ENCODE data around the genes ARHGAP18 and SMLR1.

- PRO-cap: no peak
CAGE:
- cytosol, long polyA minus RNA: no peak
- cytosol, long polyA plus RNA: no peak
- long polyA plus RNA: no peak
- nucleus, long polyA minus RNA: no peak
- nucleus, long polyA plus RNA: no peak
Observed at GRCh38 chr6:128124428-128124994, 223.7 kb upstream of the THEMIS start.

- PRO-cap: no peak
CAGE:
- cytosol, long polyA minus RNA: no peak
- cytosol, long polyA plus RNA: no peak
- long polyA plus RNA: no peak
- nucleus, long polyA minus RNA: no peak
- nucleus, long polyA plus RNA: no peak
Observed at GRCh38 chr6:128241107-128241501, 279.3 kb downstream of the PTPRK start.

- PRO-cap: no peak
CAGE:
- cytosol, long polyA minus RNA: no peak
- cytosol, long polyA plus RNA: no peak
- long polyA plus RNA: no peak
- nucleus, long polyA minus RNA: no peak
- nucleus, long polyA plus RNA: no peak
Observed at GRCh38 chr6:128369997-128370426, 150.4 kb downstream of the PTPRK start.

- PRO-cap: no peak
CAGE:
- cytosol, long polyA minus RNA: no peak
- cytosol, long polyA plus RNA: no peak
- long polyA plus RNA: no peak
- nucleus, long polyA minus RNA: no peak
- nucleus, long polyA plus RNA: start-site peak on the minus strand at chr6:128481109-128481171, 33 and 33 reads in 2 replicates
Observed at GRCh38 chr6:128480782-128481354, 39.5 kb downstream of the PTPRK start.

- PRO-cap: bidirectional peak, plus-strand start at chr6:128509208, minus-strand start at chr6:128509076
CAGE:
- cytosol, long polyA minus RNA: no peak
- cytosol, long polyA plus RNA: no peak
- long polyA plus RNA: no peak
- nucleus, long polyA minus RNA: no peak
- nucleus, long polyA plus RNA: no peak
Observed at GRCh38 chr6:128508953-128509337, 11.5 kb downstream of the PTPRK start.

GRCh38 chr6:128521375-128521785, 981 bp upstream of the PTPRK start:
- PRO-cap: unidirectional peak, minus-strand start at chr6:128521432
CAGE:
- cytosol, long polyA minus RNA: no peak
- cytosol, long polyA plus RNA: no peak
- long polyA plus RNA: no peak
- nucleus, long polyA minus RNA: no peak
- nucleus, long polyA plus RNA: no peak

DNA sequence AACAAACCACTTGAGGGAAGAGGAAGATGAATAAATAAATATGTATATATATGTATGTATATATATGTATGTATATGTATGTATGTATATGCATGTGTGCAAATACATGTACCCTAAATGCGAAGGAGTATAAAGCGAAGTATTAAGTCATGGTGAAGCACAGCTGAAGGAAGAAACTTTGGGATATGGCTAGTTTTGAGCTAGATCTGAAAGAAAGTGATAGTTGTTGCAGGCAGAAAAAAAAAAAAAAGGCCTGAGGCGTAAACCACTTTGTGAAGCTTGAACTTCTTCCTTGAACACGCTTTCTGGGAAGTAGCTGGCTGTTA, 6.2 kb upstream of the PTPRK start:
- PRO-cap: no peak
CAGE:
- cytosol, long polyA minus RNA: no peak
- cytosol, long polyA plus RNA: no peak
- long polyA plus RNA: no peak
- nucleus, long polyA minus RNA: no peak
- nucleus, long polyA plus RNA: no peak

GRCh38 chr6:128910764-128911508, 28.0 kb downstream of the LAMA2 start:
- PRO-cap: no peak
CAGE:
- cytosol, long polyA minus RNA: no peak
- cytosol, long polyA plus RNA: no peak
- long polyA plus RNA: no peak
- nucleus, long polyA minus RNA: no peak
- nucleus, long polyA plus RNA: no peak

DNA sequence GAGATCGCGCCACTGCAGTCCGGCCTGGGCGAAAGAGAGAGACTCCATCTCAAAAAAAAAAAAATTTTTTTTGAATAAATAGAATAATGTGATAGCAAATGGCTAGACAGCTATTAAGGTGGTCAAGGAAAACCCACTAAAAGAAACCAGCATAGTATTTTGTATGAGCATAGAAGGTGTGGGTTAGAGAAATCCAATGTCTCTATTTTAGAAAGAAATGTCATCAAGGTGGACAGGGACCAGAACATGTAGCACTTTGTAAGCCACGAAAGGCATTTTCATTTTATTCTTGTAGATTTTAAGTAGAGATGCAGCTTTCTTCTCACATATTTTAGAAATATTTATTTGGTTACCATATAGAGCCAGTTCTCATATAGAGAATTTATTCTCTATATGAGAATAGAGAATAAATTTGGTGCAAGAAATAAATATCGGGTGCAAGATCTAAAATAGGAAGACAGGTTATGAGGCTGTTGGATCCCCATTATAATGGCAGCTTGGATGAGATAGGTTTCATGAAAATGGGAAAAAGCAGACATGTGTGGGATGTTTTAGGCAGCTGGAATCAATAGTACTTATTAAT, 130.5 kb downstream of the LAMA2 start:
- PRO-cap: no peak
CAGE:
- cytosol, long polyA minus RNA: no peak
- cytosol, long polyA plus RNA: no peak
- long polyA plus RNA: no peak
- nucleus, long polyA minus RNA: no peak
- nucleus, long polyA plus RNA: no peak

DNA sequence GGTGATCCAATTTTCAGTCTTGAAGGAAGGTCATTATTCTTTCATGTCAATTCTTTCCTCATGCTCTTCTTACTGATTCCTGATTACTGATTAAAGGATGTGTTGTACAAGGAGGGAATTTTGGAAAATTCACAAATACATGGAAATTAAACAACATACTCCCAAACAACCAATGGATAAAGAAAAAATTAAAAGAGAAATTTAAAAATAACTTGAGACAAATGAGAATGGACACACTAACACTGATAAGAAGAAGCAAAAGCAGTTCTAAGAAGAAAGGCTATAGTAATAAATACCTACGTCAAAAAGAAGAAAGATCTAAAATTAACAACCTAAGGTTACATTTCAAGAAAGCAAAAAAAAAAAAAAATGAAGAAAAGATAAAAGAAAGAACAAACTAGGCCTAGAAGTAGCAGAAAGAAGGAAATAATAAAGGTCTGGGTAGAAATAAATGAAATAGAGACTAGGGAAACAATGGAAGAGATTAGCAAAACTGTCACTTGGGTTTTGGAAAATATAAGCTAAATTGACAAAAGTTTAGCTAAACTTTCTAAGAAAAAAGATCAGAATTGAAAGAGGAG, 181.2 kb downstream of the LAMA2 start:
- PRO-cap: no peak
CAGE:
- cytosol, long polyA minus RNA: no peak
- cytosol, long polyA plus RNA: no peak
- long polyA plus RNA: no peak
- nucleus, long polyA minus RNA: no peak
- nucleus, long polyA plus RNA: no peak

DNA sequence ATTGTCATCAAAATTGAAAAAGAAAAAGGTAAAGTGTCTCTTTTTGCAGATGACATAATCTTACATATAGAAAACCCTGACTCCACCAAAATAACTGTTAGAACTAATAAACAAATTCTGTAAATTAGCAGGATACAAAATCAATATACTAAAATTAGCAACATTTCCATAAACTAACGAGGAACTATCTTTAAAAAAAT, 182.4 kb downstream of the LAMA2 start:
- PRO-cap: no peak
CAGE:
- cytosol, long polyA minus RNA: no peak
- cytosol, long polyA plus RNA: no peak
- long polyA plus RNA: no peak
- nucleus, long polyA minus RNA: no peak
- nucleus, long polyA plus RNA: no peak

DNA sequence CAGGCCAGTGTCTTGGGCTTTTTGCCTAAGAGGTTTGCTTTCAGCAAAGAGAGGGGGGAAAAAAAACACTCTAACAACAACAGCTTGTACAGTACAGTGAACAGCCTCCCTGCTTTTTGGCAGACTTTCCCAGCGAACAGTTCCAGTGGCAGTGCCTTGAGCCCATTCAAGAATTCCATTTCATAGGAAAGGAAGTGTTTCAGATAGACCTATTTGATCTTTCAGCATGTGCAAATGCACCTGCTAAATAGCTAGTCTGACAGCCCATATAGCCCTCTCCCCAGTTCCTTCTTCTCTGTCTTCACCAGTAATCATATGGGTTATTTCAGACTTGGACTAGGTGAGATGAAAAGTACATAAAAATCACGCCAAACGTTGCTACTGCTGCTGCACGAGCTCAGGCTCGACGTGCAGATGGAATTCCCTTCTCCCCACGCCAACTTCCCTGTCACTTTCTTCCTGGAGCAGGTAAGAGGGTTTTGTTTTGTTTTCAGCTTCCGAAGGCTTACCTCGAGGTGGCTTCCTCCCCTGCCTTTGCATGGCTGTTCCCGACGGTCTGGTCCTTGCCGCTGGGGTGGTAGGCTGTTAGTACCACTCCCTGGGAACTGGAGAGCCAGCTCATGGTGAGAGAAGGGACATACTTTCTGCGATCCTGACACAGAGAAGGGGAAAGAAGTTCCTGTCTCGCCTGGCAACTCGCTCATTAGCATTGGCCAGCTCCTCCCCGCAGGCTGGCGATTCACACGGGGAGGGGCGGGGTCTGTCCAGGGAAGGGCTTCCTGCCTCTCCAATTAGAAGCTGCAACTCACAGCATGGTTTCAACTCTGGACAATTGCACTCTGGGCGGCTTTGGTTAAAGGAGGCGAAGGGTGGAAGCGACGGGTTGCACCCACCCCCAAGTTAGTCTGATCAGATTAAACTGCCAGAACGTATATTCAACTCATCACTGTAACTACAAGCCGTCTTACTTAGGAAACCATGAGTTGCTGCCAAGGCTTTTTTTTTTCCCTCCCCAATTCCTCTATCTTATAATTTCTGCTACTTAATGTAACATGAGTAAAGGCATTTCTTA, at the start of gene ARHGAP18:
TSS of gene ARHGAP18 (minus strand) at position 663 of the 1,072 bp plus-strand sequence.
- PRO-cap: bidirectional peak, plus-strand start at position 856 of the sequence, minus-strand start at position 705 of the sequence
CAGE:
- cytosol, long polyA minus RNA: start-site peak on the minus strand centred at position 663 of the sequence, 37 bp wide, 1,527 reads
- cytosol, long polyA plus RNA: start-site peak on the minus strand centred at position 539 of the sequence, 30 bp wide, 193 and 348 reads in 2 replicates; start-site peak on the minus strand centred at position 678 of the sequence, 68 bp wide, 1,278 and 1,543 reads in 2 replicates
- long polyA plus RNA: start-site peak on the minus strand centred at position 530 of the sequence, 9 bp wide, 180 and 212 reads in 2 replicates; start-site peak on the minus strand centred at position 658 of the sequence, 102 bp wide, 2,973 and 3,318 reads in 2 replicates
- nucleus, long polyA minus RNA: start-site peak on the minus strand centred at position 604 of the sequence, 157 bp wide, 10,766 reads
- nucleus, long polyA plus RNA: start-site peak on the minus strand centred at position 539 of the sequence, 30 bp wide, 212 and 265 reads in 2 replicates; start-site peak on the minus strand centred at position 665 of the sequence, 101 bp wide, 2,456 and 2,238 reads in 2 replicates

DNA sequence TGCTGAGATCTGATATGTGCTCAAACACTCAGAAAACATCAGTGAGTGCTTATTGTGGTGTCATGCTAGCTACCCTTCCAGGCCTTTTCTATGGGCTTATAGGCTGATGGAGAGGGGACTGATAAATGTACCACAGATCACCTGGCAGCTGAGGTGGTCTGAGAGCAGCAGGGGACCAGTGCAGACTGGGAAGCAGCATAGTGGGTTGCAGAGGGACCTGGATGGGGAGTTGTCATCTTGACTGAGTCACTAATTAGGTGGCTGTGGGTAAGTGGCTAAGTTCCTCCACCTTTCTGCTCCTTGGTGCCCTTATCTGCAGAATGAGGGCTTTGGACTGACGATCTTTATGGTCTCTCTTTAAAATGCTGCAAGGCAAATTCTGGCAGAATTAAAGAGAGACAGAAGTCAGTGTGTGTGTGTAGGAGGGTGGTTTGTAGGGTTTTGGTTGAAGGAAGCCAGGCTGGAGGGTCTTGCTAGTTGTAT, 2.8 kb downstream of the TMEM200A start:
- PRO-cap: no peak
CAGE:
- cytosol, long polyA minus RNA: no peak
- cytosol, long polyA plus RNA: no peak
- long polyA plus RNA: no peak
- nucleus, long polyA minus RNA: no peak
- nucleus, long polyA plus RNA: no peak

- PRO-cap: no peak
CAGE:
- cytosol, long polyA minus RNA: no peak
- cytosol, long polyA plus RNA: no peak
- long polyA plus RNA: no peak
- nucleus, long polyA minus RNA: no peak
- nucleus, long polyA plus RNA: no peak
Observed at GRCh38 chr6:130671447-130672022, 155.7 kb upstream of the SMLR1 start.

- PRO-cap: no peak
CAGE:
- cytosol, long polyA minus RNA: no peak
- cytosol, long polyA plus RNA: no peak
- long polyA plus RNA: no peak
- nucleus, long polyA minus RNA: no peak
- nucleus, long polyA plus RNA: no peak
Observed at GRCh38 chr6:130827055-130827615, at the start of gene SMLR1. TSS of gene SMLR1 (plus strand) at chr6:130827406.

DNA sequence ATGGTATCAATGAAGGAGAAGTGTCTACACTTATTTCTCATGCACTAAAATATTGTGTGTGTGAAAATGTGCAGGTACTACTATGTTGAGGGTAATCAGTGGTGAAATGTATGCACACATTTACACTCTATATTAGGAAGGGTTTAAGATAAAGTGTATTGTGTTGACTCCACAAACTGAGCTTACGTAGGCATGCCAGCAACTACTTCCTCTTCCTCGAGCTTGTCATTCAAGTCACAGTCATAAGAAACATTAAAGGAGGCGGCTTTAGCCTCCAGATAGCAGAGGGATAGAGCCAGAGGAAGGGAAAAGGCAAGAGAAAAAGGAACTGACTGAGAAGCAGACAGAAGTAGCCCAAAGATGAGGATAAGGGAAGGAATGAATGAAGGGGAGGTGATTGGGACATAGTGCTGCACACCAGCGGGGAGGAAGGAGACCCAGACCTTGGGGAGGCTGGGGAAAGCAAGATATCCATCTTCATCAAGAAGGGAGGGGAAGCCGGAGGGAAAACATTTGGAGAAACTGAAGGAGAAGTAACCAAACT, 55.2 kb downstream of the SMLR1 start:
- PRO-cap: no peak
CAGE:
- cytosol, long polyA minus RNA: no peak
- cytosol, long polyA plus RNA: no peak
- long polyA plus RNA: no peak
- nucleus, long polyA minus RNA: no peak
- nucleus, long polyA plus RNA: no peak

DNA sequence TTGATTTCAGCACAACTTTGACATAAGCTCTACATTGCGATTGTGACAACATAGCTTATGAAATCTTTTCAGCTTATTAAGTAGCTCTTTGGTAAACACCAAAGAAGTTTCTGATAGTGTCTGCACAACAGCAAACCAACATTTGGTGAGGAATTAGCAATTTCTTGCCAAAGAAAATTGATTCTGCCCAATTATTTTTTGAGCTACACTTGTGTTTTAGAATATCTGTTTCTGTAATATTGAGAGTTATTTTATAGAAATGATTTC, 147.2 kb downstream of the AKAP7 start:
- PRO-cap: no peak
CAGE:
- cytosol, long polyA minus RNA: no peak
- cytosol, long polyA plus RNA: no peak
- long polyA plus RNA: no peak
- nucleus, long polyA minus RNA: no peak
- nucleus, long polyA plus RNA: no peak

DNA sequence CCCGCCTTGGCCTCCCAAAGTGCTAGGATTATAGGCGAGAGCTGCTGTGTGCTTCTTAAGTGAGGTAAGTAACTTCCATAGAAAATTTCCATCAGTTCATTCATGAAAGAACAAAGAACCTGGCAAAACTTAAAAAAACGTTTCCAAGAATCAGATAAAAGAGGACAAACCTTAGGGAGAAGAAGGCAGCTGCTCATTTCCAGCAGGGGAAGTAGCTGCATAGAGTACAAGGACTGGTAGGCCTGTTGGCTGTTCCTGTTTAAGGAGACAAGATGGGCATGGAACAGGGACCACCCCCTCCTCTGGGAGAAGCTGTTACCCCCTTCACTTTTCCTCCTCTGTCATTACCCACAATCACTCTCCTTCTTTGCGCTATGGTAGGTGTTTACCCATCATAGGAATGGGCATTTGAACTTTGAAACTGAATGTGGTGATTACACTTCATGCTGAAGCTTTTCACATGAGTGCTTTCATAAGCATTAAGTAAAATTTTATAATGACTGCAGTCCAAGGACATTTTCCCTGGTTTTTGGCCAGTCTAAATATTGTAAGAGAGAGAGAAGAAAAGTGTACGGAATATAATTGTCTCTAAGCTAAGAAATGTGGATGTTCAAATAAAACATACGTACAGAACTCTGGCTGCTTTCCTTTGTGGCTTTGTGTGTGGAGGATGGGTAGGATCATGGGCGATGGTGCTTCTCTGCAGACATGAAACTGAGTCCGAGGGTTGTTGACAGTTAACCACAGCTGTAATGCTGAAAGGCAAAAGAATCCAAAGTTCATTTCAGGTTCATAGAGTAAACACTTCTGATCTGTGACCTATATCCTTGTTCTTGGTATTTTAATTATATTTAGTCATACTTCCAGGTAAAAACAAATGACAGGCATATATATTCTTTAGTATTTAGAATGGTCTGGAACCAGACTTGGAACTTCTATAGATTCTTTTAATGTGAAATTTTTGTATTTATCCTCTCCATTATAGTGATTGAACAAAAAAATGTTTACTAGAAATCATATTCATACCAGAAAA, 56.3 kb downstream of the CCN2 start:
- PRO-cap: no peak
CAGE:
- cytosol, long polyA minus RNA: no peak
- cytosol, long polyA plus RNA: no peak
- long polyA plus RNA: no peak
- nucleus, long polyA minus RNA: no peak
- nucleus, long polyA plus RNA: no peak

- PRO-cap: bidirectional peak, plus-strand start at chr6:132084992, minus-strand start at chr6:132084991
CAGE:
- cytosol, long polyA minus RNA: no peak
- cytosol, long polyA plus RNA: no peak
- long polyA plus RNA: no peak
- nucleus, long polyA minus RNA: start-site peak on the plus strand at chr6:132085129-132085145, 25 reads
- nucleus, long polyA plus RNA: no peak
Observed at GRCh38 chr6:132084924-132085329, 133.8 kb upstream of the CCN2 start.

GRCh38 chr6:132400489-132401159, 651 bp downstream of the MOXD1 start:
- PRO-cap: no peak
CAGE:
- cytosol, long polyA minus RNA: no peak
- cytosol, long polyA plus RNA: no peak
- long polyA plus RNA: no peak
- nucleus, long polyA minus RNA: no peak
- nucleus, long polyA plus RNA: no peak

Data from endothelial cell of umbilical vein (primary cell).